WTC11 (cell line): ENCODE measurements around the gene EFEMP1.

GRCh38 chr2:54599759-54600482, 123.5 kb upstream of the EML6 start:
- PRO-cap = no peak

- PRO-cap = no peak
These were observed 73.8 kb upstream of the EML6 start for GRCh38 chr2:54649413-54650227.

- PRO-cap = no peak
These were observed 68.6 kb upstream of the EML6 start for GRCh38 chr2:54654893-54655311.

GRCh38 chr2:54671878-54672261, 51.6 kb upstream of the EML6 start:
- PRO-cap = no peak

DNA sequence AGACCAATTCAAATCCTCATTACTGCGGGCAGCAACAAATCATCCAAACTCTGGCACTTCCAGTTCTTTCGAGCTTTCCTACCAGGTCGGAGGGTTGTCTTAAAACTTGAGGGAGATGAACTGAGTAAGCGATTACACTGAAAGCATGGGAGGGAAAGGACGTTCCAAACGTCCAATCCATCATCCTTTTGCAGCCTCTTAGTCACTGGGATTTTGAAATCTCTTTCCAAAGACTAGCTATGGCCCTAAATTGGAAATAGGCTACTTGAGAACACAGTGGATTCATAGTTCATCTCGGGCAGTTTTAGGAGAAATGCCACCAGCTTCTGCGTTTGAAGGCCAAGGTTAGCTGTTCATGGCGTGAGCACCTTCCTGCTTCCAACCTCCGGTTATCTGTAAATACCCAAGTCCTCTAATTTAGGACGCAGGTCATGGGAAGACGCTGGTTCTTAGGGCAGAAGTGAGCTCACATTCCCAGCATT, 861 bp upstream of the EML6 start:
- PRO-cap = bidirectional peak, plus-strand start outside the sequence, minus-strand start at position 395 of the sequence

- PRO-cap = unidirectional peak, plus-strand start at chr2:55124275
These were observed 73.6 kb upstream of the RTN4 start for GRCh38 chr2:55123688-55124354.

GRCh38 chr2:55137579-55138151, 87.4 kb upstream of the RTN4 start:
- PRO-cap = no peak

- PRO-cap = no peak
These were observed 90.4 kb upstream of the RTN4 start for GRCh38 chr2:55140560-55141169.

GRCh38 chr2:55159263-55159676, 72.8 kb downstream of the CLHC1 start:
- PRO-cap = no peak

DNA sequence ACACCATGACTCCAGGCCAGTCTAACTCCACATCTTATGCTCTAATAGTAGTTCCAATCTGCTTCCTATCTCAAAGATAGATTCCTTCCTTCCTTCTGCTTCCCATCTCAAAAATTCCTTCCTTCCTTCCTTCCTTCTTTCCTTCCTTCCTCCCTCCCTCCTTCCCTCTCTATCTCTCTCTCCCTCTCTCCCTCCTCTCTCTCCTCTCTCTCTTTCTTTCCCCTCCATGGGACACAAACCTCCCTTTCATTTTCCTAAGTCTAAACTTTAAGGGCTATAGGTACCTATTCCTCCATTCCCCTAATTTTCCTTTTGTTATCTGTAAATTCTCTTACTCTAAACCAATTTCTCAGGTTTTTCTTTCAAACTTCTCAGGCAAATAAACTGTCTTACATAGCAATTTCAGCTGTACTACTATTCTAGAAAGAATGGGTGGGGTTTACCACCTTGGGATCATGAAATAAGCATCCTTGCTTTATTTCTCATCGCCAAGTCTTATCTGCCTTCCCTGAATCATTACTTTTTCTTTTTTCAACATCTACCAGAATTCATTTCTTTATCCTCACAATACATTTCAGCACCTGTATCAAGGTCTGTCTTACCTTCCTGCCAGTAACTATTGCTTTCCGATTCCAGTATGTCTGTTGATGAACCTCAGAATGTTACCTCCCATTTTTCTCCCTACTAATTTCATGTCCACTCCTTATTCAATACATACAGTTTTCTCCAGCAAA, 62.3 kb downstream of the CCDC88A start:
- PRO-cap = no peak

DNA sequence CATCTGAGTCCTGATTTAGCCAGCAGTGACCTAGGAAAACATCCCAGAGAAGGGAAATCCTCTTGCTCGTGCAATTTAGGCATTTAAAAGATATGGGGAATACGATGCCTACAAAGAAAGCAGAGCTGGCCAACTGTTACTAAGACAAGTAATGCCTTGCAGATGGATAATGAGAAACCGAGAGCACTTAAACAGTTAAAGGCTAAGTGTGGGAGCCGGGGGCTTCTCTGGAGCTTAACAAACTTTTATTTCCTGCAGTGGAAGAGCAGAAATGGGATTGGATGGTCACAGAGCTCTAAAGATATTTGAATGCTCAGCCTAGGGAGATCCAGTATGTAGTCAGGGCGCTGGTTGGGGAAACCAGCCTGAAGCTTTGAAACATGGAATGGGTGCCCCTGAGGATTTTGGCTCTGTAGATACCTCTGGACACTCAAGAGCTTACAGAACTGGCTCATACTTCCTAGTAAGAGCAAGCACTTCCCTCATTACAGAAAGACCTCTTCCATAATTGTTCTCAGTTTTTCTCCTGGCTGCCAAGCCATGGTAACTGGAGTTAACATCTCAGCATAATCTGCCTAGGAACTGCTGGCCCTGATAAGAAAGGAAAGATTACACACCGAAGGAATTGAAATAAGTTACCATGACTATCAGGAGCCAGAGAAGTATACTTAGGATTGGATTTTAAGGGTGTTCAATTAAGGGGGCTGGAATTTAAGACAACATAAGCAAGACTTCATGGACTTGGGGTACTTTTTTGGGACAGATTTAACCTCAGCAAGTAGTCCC, 8.7 kb upstream of the PPP4R3B start:
- PRO-cap = no peak

GRCh38 chr2:55885546-55886059, 38.0 kb downstream of the EFEMP1 start:
- PRO-cap = no peak

- PRO-cap = unidirectional peak, minus-strand start at chr2:55923787
These were observed at the start of gene EFEMP1 for GRCh38 chr2:55923625-55924228. Gene EFEMP1 (minus strand): TSS chr2:55923782.

DNA sequence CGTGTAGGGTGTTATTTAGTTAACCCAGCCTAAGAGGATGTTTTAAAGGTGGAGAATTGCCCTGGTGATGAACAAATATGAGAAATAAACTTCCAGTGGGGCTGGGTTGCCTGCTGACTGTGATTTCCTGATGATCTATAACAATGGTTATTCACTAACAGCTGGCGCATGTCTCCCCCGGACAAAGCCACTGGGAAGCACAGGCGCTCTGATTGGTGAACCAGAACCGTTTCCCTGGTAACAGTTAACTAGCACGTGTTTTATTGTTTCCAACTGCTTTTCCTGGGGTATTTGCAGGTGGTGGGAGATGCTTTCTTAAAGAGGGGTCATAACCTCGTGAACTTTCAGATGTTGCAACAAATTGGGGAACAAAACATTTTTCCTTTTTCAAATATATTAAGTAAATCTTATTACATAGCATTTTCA, 85.5 kb upstream of the EFEMP1 start:
- PRO-cap = unidirectional peak, minus-strand start at position 139 of the sequence

DNA sequence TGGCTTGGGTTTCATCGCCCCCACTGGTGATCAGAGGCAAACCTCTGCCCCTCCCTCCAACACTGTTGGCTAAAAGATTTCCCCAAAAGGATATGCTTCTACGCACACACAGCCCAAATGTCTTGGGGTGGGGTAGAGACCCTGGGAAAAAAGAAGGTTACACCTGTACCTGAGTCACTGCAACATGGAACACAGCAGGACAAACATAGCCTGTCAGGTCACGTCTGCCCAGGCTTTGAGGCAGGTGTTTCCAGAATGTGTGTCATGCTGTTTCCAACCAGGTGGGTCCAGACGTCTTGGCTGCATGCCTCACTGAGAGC, 499.8 kb downstream of the BCL11A start:
- PRO-cap = no peak

GRCh38 chr2:60301023-60301477, 252.4 kb downstream of the BCL11A start:
- PRO-cap = no peak

DNA sequence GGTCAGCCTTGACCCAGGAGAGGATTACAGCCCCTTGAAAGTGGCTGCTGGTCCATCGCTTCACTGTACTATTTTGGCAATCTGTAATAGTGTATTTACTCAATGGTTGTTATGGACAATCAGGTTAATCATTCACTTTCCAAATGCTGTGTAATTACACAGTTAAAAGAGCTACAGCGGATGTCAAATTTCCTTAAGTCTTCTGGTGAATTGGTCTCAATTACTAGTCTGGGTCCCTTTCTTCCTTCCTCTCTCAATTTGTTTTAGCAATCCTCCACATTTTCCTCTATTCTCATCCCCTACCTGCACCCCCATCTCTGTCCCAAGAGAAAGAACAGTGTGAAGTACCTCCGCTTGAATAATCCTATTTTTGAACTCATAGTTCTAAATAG, 72.9 kb downstream of the BCL11A start:
- PRO-cap = no peak

DNA sequence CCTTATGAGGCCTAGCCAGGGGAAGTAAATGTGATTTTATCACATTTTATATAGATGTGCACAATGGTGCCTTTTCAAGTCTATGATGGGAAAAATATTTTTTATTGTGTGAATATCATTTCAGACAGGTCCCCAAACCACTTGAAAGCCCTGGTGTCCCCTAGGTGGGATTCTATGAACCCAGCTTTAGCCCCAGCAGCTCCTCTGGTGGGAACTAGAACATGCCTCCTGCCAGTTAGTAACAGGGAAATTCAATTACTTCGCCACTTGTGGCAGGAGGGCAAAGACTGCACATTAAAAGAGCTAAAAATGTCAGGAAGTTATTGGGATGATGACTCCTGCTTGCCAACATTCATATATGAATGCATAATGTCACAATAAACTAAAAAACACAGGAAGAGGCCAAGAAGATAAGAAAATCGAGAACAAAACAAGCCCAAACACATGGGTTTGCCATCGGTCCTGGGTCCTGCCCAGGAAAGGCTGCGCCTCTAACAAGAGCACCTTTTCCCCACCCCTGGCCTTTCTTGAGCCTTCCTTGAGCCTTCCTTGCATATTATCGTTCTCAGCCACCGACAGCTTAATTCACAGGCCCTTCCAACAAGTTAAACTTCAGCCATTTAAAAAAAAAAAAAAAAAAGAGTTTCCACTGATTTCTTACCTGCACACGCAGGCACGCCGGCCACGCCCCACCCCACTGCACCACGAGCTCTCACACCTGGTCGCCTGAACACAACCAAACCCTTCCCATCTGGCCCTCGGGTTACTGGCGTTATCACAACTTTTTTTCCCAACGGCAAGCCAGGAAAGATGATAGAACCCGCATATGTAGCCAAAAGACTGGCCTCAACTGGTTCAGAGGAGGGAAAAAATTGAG, 23.5 kb downstream of the BCL11A start:
- PRO-cap = no peak

GRCh38 chr2:60531762-60532359, 21.6 kb downstream of the BCL11A start:
- PRO-cap = unidirectional peak, minus-strand start at chr2:60532026

DNA sequence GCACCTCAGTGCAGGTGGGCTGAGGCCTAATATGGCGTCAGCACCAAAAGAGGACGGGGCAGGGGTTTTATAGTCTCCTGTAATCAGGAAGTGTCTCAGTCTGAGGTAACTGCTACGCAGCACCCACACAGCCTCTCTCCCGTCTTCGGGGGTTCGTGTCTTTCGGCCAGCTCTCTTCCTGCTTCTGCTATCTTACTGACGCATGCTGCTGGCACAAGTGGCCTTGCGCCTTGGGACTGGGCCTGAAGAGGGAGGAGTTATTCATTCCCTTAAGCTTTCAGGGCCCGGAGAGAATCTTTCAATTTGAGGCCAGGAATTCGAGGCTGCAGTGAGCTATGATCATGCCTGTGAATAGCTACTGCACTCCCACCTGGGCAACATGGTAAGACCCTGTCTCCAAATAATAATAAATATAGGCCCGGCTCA, 14.5 kb upstream of the PAPOLG start:
- PRO-cap = no peak